K562 (cell line): ENCODE measurements around the gene B4GALNT3.

DNA sequence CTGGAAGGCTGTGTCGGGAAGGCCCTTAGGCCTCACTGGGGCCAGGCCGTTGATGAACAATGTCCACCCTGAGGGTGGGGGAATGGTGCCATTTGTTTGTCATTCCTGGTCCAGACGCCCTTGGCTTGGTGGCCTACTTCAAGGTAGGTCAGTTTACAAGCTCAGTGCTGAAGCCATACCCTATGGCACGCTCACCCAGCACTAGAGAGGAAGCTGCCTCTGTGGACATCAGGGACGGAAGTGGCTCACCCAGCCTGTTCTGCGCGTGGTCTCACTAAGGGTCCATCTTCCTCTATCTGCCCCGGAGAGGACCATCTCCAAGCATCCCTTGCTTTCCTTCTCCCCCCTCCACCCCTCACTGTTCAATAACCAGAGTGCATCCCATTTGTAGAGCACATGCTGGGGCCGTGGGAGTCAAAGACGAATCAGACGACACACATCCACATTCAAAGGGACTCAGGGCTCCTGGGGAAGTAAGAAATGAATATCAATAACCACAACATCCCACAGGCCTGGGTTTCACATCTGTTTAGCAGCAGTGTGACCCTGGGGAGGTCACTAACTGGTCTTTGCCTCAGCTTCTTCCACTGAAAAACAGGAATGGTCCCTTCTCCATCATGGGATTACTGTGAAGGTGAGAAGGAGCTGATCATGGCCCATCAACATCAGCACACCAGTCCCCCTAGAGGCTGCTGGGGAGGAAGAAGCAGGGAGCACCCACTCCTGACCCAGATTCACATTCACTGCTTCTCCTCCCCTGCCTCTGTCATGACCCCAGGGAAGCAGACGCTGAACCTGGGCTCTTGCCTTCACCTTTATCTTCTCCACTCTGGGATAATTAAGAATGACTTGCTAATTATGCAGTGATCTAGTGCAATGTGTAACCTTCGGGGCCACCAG, 44.7 kb upstream of the IQSEC3 start:
- RAMPAGE, long total RNA: no peak
- RRBS: no CpG with 5 or more reads among the region's 13 CpGs
PRO-cap:
- standard: no peak
- CoPRO, capped RNA only, 2 experiments: no peak in any of the 2 experiments
- CoPRO, capped and uncapped RNA, 2 experiments: no peak in any of the 2 experiments
- CoPRO, uncapped RNA only, 2 experiments: no peak in any of the 2 experiments
CAGE:
- cytosol, long polyA plus RNA: no peak
- long polyA plus RNA: no peak
- nucleolus, long total RNA: no peak
- nucleus, long polyA plus RNA: no peak

GRCh38 chr12:138746-139651, 72.4 kb downstream of the IQSEC3 start:
- RAMPAGE, long total RNA: no peak
- RRBS: no CpG with 5 or more reads among the region's 64 CpGs
PRO-cap:
- standard: no peak
- CoPRO, capped RNA only, 2 experiments: no peak in any of the 2 experiments
- CoPRO, capped and uncapped RNA, 2 experiments: no peak in any of the 2 experiments
- CoPRO, uncapped RNA only, 2 experiments: no peak in any of the 2 experiments
CAGE:
- cytosol, long polyA plus RNA: no peak
- long polyA plus RNA: no peak
- nucleolus, long total RNA: no peak
- nucleus, long polyA plus RNA: no peak

GRCh38 chr12:168680-169196, 45.2 kb downstream of the SLC6A12 start:
- RAMPAGE, long total RNA: no peak
- RRBS: no CpG with 5 or more reads among the region's 15 CpGs
PRO-cap:
- standard: no peak
- CoPRO, capped RNA only, 2 experiments: no peak in any of the 2 experiments
- CoPRO, capped and uncapped RNA, 2 experiments: no peak in any of the 2 experiments
- CoPRO, uncapped RNA only, 2 experiments: no peak in any of the 2 experiments
CAGE:
- cytosol, long polyA plus RNA: no peak
- long polyA plus RNA: no peak
- nucleolus, long total RNA: no peak
- nucleus, long polyA plus RNA: no peak

- RAMPAGE, long total RNA: no peak
- RRBS: no CpG with 5 or more reads among the region's 6 CpGs
PRO-cap:
- standard: no peak
- CoPRO, capped RNA only, 2 experiments: no peak in any of the 2 experiments
- CoPRO, capped and uncapped RNA, 2 experiments: no peak in any of the 2 experiments
- CoPRO, uncapped RNA only, 2 experiments: no peak in any of the 2 experiments
CAGE:
- cytosol, long polyA plus RNA: no peak
- long polyA plus RNA: no peak
- nucleolus, long total RNA: no peak
- nucleus, long polyA plus RNA: no peak
Measured at GRCh38 chr12:212520-212772, 1.5 kb downstream of the SLC6A12 start.

GRCh38 chr12:212855-213936, 761 bp downstream of the SLC6A12 start:
- RAMPAGE, long total RNA: no peak
- RRBS: 12% methylated on average over 2 of the region's 30 CpGs
PRO-cap:
- standard: no peak
- CoPRO, capped RNA only, 2 experiments: no peak in any of the 2 experiments
- CoPRO, capped and uncapped RNA, 2 experiments: no peak in any of the 2 experiments
- CoPRO, uncapped RNA only, 2 experiments: no peak in any of the 2 experiments
CAGE:
- cytosol, long polyA plus RNA: no peak
- long polyA plus RNA: no peak
- nucleolus, long total RNA: no peak
- nucleus, long polyA plus RNA: no peak

DNA sequence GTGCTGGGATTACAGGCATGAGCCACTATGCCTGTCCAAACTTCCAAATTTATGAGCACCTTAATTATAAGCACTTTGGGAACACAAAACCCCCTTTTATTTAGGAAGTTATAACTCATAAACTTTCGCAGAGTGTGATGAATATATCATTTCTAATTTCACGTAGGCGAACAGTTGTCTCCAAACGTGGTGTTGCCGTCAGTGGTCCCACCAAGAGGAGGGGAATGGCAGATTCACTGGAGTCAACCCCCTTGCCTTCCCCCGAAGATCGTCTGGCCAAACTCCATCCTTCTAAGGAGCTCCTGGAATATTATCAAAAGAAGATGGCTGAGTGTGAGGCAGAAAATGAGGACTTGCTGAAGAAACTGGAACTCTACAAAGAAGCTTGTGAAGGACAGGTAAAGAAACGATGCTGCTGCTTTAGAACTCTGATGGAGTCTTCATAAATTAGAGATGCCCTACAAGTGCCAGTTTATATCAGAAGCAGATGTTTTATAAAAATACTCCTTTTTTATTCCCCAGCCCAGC, 10.2 kb downstream of the CCDC77 start:
- RAMPAGE, long total RNA: no peak
- RRBS: no CpG with 5 or more reads among the region's 8 CpGs
PRO-cap:
- standard: no peak
- CoPRO, capped RNA only, 2 experiments: no peak in any of the 2 experiments
- CoPRO, capped and uncapped RNA, 2 experiments: no peak in any of the 2 experiments
- CoPRO, uncapped RNA only, 2 experiments: no peak in any of the 2 experiments
CAGE:
- cytosol, long polyA plus RNA: no peak
- long polyA plus RNA: no peak
- nucleolus, long total RNA: no peak
- nucleus, long polyA plus RNA: no peak

GRCh38 chr12:459744-460628, at the start of gene B4GALNT3:
Gene B4GALNT3, plus strand, starts transcription at chr12:459939.
- RAMPAGE, long total RNA: no peak
- RRBS: 4% methylated on average over 47 of the region's 109 CpGs
PRO-cap:
- standard: no peak
- CoPRO, capped RNA only, 2 experiments: no peak in any of the 2 experiments
- CoPRO, capped and uncapped RNA, 2 experiments: no peak in any of the 2 experiments
- CoPRO, uncapped RNA only, 2 experiments: no peak in any of the 2 experiments
CAGE:
- cytosol, long polyA plus RNA: no peak
- long polyA plus RNA: no peak
- nucleolus, long total RNA: no peak
- nucleus, long polyA plus RNA: no peak

- RAMPAGE, long total RNA: no peak
- RRBS: no CpG with 5 or more reads among the region's 7 CpGs
PRO-cap:
- standard: no peak
- CoPRO, capped RNA only, 2 experiments: no peak in any of the 2 experiments
- CoPRO, capped and uncapped RNA, 2 experiments: no peak in any of the 2 experiments
- CoPRO, uncapped RNA only, 2 experiments: no peak in any of the 2 experiments
CAGE:
- cytosol, long polyA plus RNA: no peak
- long polyA plus RNA: no peak
- nucleolus, long total RNA: no peak
- nucleus, long polyA plus RNA: no peak
Measured at GRCh38 chr12:462617-463504, 3.1 kb downstream of the B4GALNT3 start.

- RAMPAGE, long total RNA: no peak
- RRBS: no CpG with 5 or more reads among the region's 5 CpGs
PRO-cap:
- standard: no peak
- CoPRO, capped RNA only, 2 experiments: no peak in any of the 2 experiments
- CoPRO, capped and uncapped RNA, 2 experiments: no peak in any of the 2 experiments
- CoPRO, uncapped RNA only, 2 experiments: no peak in any of the 2 experiments
CAGE:
- cytosol, long polyA plus RNA: no peak
- long polyA plus RNA: no peak
- nucleolus, long total RNA: no peak
- nucleus, long polyA plus RNA: no peak
Measured at GRCh38 chr12:538473-538998, 78.8 kb downstream of the B4GALNT3 start.

DNA sequence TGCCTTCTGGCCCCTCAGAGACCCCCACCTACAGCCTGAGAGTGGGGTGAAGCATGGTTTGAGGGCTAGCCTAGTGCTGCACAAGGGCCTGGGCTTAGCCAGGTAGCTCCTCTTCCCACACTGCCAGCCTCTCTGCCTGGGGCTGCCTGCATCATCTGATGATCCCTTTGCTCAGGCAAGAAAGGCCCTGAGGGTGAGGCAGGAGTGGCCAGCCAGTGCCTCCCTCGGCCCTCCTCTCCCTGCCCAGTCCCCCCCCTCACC, 81.8 kb downstream of the B4GALNT3 start:
- RAMPAGE, long total RNA: no peak
- RRBS: no CpG with 5 or more reads among the region's 1 CpG
PRO-cap:
- standard: no peak
- CoPRO, capped RNA only, 2 experiments: no peak in any of the 2 experiments
- CoPRO, capped and uncapped RNA, 2 experiments: no peak in any of the 2 experiments
- CoPRO, uncapped RNA only, 2 experiments: no peak in any of the 2 experiments
CAGE:
- cytosol, long polyA plus RNA: no peak
- long polyA plus RNA: no peak
- nucleolus, long total RNA: no peak
- nucleus, long polyA plus RNA: no peak

- RAMPAGE, long total RNA: no peak
- RRBS: no CpG with 5 or more reads among the region's 12 CpGs
PRO-cap:
- standard: no peak
- CoPRO, capped RNA only, 2 experiments: no peak in any of the 2 experiments
- CoPRO, capped and uncapped RNA, 2 experiments: no peak in any of the 2 experiments
- CoPRO, uncapped RNA only, 2 experiments: no peak in any of the 2 experiments
CAGE:
- cytosol, long polyA plus RNA: no peak
- long polyA plus RNA: no peak
- nucleolus, long total RNA: no peak
- nucleus, long polyA plus RNA: no peak
Measured at GRCh38 chr12:581231-581900, 81.9 kb downstream of the NINJ2 start.

DNA sequence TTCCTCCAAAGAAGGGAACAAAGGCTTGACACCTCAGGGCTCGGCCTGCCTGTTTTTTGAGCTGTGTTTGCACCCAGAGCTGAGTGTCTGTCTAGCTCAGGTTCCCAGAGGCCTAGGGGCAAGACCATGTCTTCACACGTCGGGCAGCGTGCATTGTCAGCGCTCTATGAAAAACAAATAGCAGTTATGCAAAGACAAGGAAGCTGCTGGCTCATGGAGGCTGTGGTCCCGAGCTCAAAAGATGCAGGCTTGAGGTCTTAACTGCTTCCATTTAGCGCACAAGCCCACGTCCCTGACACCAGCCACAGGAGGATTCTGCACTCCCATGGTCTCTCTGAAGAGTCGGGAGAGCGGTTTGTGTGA, 48.6 kb downstream of the NINJ2 start:
- RAMPAGE, long total RNA: no peak
- RRBS: no CpG with 5 or more reads among the region's 10 CpGs
PRO-cap:
- standard: no peak
- CoPRO, capped RNA only, 2 experiments: no peak in any of the 2 experiments
- CoPRO, capped and uncapped RNA, 2 experiments: no peak in any of the 2 experiments
- CoPRO, uncapped RNA only, 2 experiments: no peak in any of the 2 experiments
CAGE:
- cytosol, long polyA plus RNA: no peak
- long polyA plus RNA: no peak
- nucleolus, long total RNA: no peak
- nucleus, long polyA plus RNA: no peak

DNA sequence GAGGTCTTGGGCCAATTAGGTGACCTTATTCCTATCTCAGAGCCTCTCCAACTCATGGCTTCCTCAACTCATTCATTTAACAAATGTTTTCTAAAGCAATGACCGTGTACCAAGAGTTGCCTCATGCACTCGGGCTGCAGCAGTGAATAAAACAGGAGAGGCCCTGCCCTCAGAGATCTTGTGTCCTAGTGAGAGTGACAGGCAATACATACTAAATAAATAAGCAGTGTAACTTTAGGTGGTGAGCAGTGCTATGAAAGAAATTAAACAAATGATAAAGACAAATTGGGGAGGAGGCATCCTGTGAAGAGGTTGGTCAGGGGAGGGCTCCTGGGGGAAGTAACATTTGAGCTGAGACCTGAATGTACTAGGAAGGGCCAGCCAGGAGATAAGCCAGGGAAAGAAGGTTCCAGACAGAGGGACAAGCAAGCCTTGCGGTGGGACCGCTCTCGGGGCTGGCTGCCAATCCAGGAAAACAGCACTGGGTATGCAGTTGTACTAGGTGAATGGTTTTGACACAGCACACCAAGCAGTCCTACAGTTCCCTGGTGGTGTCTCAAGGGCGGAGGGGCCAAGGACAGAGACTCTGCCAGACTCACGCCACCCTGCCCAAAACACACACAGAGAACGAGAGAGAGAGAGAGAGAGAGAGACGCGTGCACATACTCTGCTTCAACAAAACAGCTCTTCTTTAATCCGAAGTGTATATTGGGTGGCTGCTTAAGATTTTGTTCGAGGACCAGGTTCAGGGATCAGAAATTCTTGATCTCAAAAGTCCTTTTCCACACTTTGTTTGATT, 1.3 kb downstream of the NINJ2 start:
- RAMPAGE, long total RNA: no peak
- RRBS: no CpG with 5 or more reads among the region's 12 CpGs
PRO-cap:
- standard: no peak
- CoPRO, capped RNA only, 2 experiments: no peak in any of the 2 experiments
- CoPRO, capped and uncapped RNA, 2 experiments: no peak in any of the 2 experiments
- CoPRO, uncapped RNA only, 2 experiments: no peak in any of the 2 experiments
CAGE:
- cytosol, long polyA plus RNA: no peak
- long polyA plus RNA: no peak
- nucleolus, long total RNA: no peak
- nucleus, long polyA plus RNA: no peak

DNA sequence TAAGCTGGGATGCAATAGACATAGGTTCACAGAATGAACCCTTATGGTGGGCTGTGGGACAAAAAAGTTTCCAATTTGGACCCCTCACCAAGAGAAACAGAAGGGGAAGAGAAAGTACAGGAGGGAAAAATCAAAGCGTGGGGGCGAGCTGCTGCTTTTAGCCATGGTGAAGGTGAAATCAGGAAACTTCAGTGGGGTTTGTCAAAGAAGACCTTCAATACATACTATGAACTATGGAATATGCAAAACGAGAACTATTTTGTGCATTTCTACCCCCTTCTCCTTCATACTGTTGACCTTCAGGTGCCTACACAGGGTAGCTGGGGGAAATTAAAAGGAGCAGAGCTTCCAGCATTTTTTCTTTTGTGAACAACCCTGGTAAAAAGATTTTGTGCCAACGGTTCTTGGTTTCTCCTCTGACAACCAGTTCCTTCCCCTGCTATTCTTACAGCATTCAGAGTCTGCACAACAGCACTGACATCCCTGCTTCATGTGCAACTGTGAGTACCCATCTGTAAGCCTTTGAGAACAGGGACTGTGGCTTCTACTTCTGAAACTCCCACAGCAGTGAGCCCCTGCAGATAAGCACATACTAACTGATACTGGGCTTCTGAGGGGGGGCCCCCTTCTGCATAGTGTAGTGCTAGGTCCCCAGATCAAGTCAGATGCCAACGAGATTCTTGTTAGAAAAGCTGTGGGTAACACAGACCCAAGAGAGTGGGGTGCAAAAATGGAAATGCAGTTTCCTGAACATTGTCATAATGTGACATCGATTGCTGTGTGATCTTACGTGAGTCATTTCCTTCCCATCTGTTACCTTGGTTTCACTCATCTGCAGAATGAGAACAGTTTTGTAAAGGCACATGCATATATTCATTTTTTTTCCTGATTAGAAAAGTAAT, 10.9 kb upstream of the NINJ2 start:
- RAMPAGE, long total RNA: no peak
- RRBS: no CpG with 5 or more reads among the region's 7 CpGs
PRO-cap:
- standard: no peak
- CoPRO, capped RNA only, 2 experiments: no peak in any of the 2 experiments
- CoPRO, capped and uncapped RNA, 2 experiments: no peak in any of the 2 experiments
- CoPRO, uncapped RNA only, 2 experiments: no peak in any of the 2 experiments
CAGE:
- cytosol, long polyA plus RNA: no peak
- long polyA plus RNA: no peak
- nucleolus, long total RNA: no peak
- nucleus, long polyA plus RNA: no peak

- RAMPAGE, long total RNA: no peak
- RRBS: no CpG with 5 or more reads among the region's 2 CpGs
PRO-cap:
- standard: unidirectional peak, plus-strand start at chr12:750238
- CoPRO, capped RNA only, 2 experiments: no peak in any of the 2 experiments
- CoPRO, capped and uncapped RNA, 2 experiments: no peak in any of the 2 experiments
- CoPRO, uncapped RNA only, 2 experiments: no peak in any of the 2 experiments
CAGE:
- cytosol, long polyA plus RNA: no peak
- long polyA plus RNA: no peak
- nucleolus, long total RNA: no peak
- nucleus, long polyA plus RNA: no peak
Measured at GRCh38 chr12:749810-750475, 2.4 kb upstream of the WNK1 start.

GRCh38 chr12:751500-752216, 721 bp upstream of the WNK1 start:
- RAMPAGE, long total RNA: no peak
- RRBS: no CpG with 5 or more reads among the region's 17 CpGs
PRO-cap:
- standard: unidirectional peak, minus-strand start at chr12:752130
- CoPRO, capped RNA only, 2 experiments: no peak in any of the 2 experiments
- CoPRO, capped and uncapped RNA, 2 experiments: no peak in any of the 2 experiments
- CoPRO, uncapped RNA only, 2 experiments: no peak in any of the 2 experiments
CAGE:
- cytosol, long polyA plus RNA: no peak
- long polyA plus RNA: no peak
- nucleolus, long total RNA: no peak
- nucleus, long polyA plus RNA: start-site peak on the minus strand at chr12:752102-752141, 6 and 8 reads in 2 replicates

GRCh38 chr12:833641-834425, 81.5 kb downstream of the WNK1 start:
- RAMPAGE, long total RNA: no peak
- RRBS: no CpG with 5 or more reads among the region's 2 CpGs
PRO-cap:
- standard: no peak
- CoPRO, capped RNA only, 2 experiments: no peak in any of the 2 experiments
- CoPRO, capped and uncapped RNA, 2 experiments: no peak in any of the 2 experiments
- CoPRO, uncapped RNA only, 2 experiments: no peak in any of the 2 experiments
CAGE:
- cytosol, long polyA plus RNA: no peak
- long polyA plus RNA: no peak
- nucleolus, long total RNA: no peak
- nucleus, long polyA plus RNA: no peak